ENCODE measurements around the genes HNRNPCL1, PRAMEF26 and PRAMEF9.

GRCh38 chr1:11938723-11939303 lies 4.3 kb downstream of the PLOD1 start:
- RRBS, result no CpG with 5 or more reads among the region's 11 CpGs

DNA sequence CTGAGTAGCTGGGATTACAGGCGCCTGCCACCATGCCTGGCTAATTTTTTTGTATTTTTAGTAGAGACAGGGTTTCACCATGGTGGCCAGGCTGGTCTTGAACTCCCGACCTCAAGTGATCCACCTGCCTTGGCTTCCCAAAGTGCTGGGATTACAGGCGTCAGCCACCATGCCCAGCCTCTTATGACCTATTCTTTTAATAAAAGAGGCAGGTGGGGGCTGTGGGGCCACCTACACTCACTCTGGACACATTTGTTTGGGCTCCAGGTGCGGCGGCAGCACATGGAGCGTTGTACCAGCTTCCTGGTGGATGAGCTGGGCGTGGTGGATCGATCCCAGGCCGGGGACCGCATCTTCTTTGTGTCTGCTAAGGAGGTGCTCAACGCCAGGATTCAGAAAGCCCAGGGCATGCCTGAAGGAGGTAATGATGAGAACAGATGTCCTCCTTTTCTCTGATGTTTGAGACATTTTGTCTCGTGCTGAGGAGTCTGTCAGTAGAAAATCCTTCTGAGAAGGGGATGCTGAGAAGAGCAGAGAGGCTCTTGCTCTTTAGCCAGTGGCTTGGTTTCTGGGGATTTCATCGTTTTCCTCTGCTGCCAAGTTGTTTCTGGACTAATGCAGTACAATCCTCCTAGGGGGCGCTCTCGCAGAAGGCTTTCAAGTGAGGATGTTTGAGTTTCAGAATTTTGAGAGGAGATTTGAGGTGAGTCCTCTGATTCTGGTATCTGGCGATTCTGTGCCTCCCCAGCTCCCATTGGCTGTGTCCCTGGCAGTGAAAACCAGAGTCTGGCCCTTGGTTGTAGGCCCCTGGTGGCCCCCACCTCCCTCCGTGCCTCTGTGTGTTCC lies 17.9 kb upstream of the MIIP start:
- RRBS, result no CpG with 5 or more reads among the region's 17 CpGs

GRCh38 chr1:12152998-12153932 lies 13.5 kb upstream of the TNFRSF1B start:
- RRBS, result no CpG with 5 or more reads among the region's 17 CpGs

GRCh38 chr1:12165203-12165840 lies 1.5 kb upstream of the TNFRSF1B start:
- RRBS, result no CpG with 5 or more reads among the region's 7 CpGs

- RRBS, result no CpG with 5 or more reads among the region's 10 CpGs
Measured at GRCh38 chr1:12178477-12178828, 11.7 kb downstream of the TNFRSF1B start.

DNA sequence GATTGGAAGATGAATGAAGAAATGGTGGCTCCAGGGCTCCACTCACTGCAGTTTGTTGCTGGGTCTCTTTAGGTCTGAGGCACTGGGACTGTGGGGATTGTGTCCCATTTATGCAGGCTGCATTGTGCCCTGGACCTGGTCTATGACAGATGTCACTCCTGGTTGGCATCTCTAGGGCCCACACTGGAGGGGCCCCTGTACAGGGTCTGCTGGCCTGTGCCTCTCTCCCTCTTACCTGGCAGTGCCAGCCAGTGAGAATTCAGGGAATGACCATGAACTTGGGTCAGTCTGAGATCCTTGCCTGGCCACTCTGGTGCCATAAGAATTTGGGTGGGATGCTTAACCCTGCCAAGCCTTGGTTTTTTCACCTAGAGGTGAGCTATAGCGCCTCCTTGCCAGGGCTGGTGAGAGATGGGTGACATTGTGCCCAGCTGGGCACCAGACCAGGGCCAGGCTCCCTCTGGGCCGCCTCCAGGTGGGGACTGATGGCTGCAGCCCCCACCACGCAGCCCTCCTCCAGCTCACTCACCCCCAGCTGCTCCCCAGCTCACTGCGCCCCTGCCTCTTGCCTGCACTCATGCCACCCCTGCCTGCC lies 26.9 kb upstream of the VPS13D start:
- RRBS, result no CpG with 5 or more reads among the region's 4 CpGs

GRCh38 chr1:12336491-12337209 lies 106.8 kb downstream of the VPS13D start:
- RRBS, result no CpG with 5 or more reads among the region's 1 CpG

- RRBS, result no CpG with 5 or more reads among the region's 2 CpGs
Measured at GRCh38 chr1:12422685-12423064, 192.8 kb downstream of the VPS13D start.

GRCh38 chr1:12473202-12474043 lies 144.6 kb downstream of the DHRS3 start:
- RRBS, result no CpG with 5 or more reads among the region's 14 CpGs

DNA sequence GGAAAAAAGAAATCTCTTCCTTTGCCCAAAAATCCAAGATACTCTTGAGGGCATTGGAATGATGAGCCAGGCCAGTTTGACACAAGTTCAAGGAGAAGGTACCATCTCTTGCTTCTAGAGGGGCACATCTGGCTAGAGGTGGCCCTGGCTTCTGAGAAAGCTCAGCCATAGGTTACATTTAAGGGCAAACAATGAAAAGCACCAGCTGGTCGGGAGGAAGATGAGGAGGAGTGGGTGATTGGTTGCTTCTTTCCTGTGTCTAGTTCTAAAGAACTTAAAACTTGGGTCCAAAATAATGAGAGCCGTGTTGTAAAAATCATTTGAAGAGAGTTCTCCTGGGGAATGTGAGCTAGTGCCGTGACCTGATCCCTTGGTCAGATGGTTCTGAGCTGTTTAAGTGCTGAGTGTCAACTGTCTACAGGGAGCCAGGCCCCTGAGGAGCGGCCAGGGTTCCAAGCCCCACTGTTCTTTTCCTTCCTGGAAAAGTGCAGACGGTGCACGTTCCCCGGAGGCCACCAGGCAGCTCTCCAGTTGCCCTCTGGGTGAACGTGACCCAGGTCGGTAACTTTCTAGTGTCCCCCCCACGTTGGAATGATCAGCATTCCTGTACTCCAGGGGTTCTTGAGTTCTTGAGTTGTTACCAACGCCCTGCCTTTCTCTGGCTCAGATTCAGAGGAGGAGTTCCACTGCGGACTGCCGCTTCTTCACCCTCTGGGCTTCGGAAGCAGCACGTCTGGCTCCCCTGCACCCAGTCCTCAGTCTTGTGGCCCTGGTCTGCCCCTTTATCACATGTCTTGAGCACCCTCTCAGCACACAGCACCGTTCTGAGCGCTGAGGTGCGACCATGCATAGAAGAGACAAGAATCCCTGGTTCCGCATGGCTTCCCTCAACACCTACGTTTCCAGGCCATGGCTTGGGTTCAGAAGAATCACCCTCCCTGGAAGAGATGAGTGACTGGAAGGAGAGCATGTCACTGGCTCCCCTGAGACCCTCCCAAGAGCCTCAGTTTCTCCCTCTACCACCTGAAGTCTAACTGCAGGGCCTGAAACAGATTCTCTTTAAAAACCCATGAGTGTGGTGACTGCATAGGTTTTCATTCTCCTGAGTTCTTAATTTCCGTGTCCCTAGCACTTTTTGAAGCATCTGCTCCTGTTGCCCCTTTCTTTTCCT lies 131.6 kb downstream of the DHRS3 start:
- RRBS, result no CpG with 5 or more reads among the region's 21 CpGs

- RRBS, result no CpG with 5 or more reads among the region's 7 CpGs
Measured at GRCh38 chr1:12512155-12512500, 105.9 kb downstream of the DHRS3 start.

- RRBS, result no CpG with 5 or more reads among the region's 25 CpGs
Measured at GRCh38 chr1:12528024-12528939, 89.7 kb downstream of the DHRS3 start.

DNA sequence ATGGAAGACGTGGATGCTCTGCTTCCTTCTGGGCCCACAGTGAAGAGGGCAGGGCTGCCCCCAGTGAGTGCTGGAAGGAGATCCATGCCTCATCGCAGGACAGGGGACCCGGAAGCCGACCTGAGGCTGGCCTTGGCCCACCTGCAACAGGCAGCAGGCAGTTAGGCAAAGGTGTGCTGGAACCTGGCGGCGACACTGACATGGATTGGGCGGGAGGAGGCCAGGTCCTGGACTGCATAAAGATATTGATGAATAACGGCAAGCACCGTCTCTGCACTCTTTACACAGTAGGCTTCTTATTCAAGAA lies 62.5 kb downstream of the DHRS3 start:
- RRBS, result no CpG with 5 or more reads among the region's 9 CpGs

GRCh38 chr1:12593325-12594426 lies 24.3 kb downstream of the DHRS3 start:
- RRBS, result no CpG with 5 or more reads among the region's 14 CpGs

DNA sequence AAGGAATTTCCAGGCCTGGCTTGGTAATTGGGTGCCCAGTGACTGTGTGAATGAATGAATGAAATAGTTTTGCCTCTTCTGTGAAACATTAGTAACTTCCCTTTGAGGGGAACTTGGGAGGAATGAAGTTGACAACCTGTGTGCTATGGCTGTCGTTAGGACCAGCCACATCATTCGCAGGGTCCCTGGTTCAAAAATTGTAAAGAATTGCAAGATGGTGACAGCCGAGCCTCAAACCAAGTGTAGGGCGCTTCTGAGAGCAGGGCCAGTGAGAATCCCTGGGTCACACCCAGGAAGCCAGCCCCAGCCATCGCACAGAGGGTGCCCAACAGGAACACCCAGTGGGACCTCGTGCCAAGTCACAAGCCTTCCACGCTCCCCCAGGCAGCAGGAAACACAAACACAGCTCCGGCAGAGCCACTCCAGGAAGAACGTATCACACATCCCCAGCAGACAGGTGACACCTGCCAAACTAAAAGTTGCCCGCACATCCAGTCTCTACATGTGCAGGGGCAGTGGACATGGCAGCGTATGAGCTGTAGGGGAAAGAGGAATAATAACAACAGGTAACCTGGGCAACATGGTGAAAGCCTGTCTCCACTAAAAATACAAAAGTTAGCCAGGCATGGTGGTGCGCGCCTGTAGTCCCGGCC lies 20.3 kb downstream of the DHRS3 start:
- RRBS, result no CpG with 5 or more reads among the region's 14 CpGs

DNA sequence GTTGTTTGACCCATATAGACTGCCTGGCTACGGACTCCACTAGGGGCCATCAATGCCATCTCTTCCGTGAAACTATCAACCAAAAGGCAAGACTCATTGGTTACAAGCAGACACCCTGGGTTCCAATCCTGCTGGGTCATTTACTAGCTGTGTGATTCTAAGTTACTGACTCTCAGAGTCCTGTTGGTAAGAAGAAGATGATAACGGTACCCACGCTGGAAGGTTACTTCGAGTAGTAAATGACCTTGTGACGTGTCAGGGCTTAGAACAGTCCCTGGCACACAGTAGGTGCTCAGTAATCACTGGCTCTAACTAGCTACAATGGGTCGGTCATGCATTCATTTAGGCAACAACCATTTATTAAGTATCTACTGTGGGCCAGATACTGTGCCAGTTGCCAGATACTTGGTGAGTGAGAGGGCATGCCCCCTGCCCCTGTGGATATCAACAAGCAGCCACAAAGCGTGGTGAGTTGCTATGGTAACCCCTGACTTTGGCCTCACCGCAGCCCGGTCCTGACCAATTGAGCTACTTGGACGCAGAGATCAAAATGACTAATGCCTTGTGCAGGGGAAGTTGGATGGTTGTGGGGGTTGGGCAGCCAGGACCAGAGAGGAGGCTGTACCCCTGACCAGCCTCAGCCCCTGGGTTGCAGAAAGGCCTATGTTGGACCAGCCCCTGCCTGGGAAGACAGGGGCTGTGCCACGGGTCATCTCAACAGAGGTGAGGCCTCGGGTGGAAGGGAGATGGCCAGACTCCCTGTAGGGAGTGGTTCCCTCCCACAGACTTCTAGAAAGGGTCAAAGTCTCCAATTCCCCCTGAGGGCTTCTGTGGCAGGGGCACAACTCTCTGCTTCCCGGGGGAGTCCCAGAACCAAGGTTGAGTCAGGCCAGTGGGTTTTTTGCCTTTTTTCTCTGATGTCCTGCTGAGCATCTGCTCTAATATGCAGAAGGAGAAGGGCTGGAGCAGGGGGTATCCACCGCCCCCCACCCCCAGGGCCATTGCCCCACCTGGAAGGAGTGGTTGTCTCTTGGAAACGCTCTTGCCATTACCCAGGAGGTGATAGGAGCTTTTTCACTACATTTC lies 16.0 kb downstream of the DHRS3 start:
- RRBS, result no CpG with 5 or more reads among the region's 16 CpGs

GRCh38 chr1:12618956-12619803 lies 1.2 kb upstream of the DHRS3 start:
- RRBS, result no CpG with 5 or more reads among the region's 31 CpGs

DNA sequence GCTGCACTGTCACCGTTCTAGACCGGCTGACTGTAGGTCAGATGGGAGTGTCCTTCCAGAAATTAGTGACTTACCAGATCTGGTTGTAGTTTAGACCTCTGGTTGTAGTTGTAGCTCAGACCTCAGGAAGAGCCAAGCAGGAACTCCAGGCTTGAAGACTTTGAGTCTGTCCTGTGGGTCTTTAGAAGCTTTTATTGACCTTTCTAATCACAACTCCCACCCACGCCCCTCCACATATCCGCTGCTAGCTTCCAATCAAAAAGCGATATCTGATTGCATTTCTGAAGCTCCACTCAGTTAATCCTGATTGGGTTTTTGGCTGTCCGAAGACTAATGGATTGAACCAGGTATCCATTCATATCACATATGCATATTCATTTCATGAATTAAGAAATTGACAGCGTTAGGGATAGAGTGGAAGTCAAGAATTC lies at the start of gene HNRNPCL1:
TSS of gene HNRNPCL1 (minus strand) at position 114 of the 431 bp plus-strand sequence.
- RRBS, result no CpG with 5 or more reads among the region's 7 CpGs

DNA sequence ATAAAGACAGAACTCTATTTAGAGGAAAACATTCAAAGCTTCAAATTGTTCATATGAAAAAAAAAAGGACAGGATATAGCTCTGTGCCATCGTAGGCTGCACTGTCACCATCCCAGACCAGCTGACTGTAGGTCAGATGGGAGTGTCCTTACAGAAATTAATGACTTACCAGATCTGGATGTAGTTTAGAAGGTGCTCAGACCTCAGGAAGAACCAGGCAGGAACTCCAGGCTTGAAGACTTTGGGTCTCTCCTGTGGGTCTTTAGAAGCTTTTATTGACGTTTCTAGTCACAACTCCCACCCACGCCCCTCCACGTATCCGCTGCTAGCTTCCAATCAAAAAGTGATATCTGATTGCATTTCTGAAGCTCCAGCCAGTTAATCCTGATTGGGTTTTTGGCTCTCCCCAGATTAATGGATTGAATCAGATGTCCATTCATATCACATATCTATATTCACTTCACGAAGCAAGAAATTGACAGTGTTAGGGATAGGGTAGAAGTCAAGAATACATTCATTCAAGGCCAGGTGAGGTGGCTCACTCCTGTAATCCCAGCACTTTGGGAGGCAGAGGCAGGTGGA lies at the start of gene PRAMEF26:
TSS of gene PRAMEF26 (minus strand) at position 295 of the 582 bp plus-strand sequence.
- RRBS, result no CpG with 5 or more reads among the region's 6 CpGs

- RRBS, result no CpG with 5 or more reads among the region's 3 CpGs
Measured at GRCh38 chr1:13171647-13172053, at the start of gene PRAMEF9. TSS of gene PRAMEF9 (plus strand) at chr1:13171848.

Data from SK-N-MC (cell line).